ENCODE data around the genes NFIL3 and SPTLC1.

DNA sequence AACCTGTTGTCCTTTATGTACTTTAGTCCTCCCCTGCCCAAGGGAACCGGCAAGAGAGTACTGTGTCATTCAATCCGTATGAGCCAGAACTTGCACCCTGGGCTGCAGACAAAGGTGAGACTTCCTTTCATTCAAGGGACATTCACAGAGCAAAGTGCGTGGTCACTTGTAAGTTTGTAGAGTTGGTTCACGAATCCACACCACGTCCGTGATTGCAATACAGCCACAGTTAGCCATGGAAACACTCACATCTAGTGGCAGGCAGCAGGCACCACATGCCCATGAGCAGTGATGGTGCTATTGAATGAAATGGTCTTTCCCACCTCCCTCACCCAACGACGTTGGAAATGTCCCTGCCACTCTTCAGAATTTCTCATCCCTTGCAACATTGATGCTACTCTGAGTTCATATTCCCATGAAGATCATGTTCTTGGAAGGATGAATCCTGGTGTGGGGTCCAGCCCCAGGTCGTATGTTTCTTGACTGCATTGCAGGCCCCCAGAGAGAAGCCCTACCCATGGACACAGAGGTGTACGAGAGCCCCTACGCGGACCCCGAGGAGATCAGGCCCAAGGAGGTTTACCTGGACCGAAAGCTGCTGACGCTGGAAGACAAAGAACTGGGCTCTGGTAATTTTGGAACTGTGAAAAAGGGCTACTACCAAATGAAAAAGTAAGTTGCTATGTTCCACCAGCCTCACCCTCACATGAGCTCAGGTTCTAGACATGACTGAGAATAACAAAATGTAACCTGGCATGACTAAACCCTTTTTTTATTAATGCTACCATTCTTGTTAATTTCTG is 72.8 kb downstream of the SYK start:
- PRO-cap, result no peak
- RAMPAGE, long total RNA, 4 experiments, result no peak in any of the 4 experiments

DNA sequence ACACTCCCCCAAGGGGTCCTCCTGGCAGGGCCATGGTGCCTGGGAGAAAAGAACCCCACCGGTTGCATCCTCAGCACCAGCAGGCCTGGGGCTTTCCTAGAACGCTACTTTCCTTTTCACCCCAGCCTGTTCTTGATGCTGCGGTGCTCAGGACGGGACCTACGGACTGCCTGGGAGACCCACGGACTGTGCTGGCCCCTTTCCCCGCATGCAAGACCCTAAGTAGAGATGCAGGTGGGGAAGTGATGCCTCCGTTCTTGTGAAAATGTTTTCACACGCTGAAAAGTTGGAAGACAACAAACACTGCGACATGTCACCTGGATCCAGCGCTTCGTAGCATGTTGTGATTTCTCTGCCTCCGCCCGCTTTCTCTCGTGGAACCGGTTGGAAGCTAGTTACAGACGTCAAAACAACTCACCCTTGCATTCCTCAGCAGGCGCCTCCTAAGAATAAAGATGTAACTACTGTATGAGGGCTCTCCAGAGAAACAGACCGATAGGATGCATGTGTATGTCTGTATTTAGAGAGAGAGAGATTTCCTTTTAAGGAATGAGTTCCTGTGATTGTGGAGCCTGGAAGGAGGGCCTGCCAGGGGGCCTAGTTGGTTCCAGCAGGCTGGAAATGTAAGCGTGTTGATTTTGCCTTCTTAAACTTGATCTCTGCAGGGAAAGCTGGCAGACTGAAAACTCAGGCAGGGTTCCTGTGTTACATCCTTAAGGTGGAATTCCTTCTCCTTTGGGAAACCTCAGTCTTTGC is 163.5 kb downstream of the SYK start:
- PRO-cap, result no peak
- RAMPAGE, long total RNA, 4 experiments, result no peak in any of the 4 experiments

DNA sequence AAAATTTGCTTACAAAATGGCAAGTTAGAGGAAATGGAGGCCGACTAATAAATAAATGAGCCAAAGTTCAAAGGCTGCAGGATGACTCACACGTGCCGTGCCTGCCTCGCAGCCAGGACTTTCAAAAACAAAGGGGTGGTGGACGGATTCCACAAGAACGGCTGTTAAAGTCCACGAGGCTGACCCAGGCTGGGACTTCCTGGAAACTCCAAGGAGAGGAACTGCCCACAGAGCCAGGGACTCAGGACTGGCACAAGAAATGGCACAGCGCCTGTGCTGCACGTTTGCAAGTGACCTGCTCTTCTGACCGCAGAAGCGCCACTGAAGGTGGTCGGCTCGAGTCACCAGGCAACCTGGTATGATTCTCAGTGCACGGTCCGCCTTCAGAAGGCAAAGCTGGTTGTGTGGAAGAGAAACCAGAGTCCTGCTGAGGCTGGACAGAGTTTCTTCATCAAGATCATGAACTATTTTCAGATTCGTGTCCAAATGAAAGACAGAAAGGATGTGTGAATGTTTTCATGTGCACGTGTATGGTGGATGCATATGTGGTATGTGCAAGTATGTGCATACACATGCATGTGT is 236.5 kb downstream of the SYK start:
- PRO-cap, result no peak
- RAMPAGE, long total RNA, 4 experiments, result no peak in any of the 4 experiments

DNA sequence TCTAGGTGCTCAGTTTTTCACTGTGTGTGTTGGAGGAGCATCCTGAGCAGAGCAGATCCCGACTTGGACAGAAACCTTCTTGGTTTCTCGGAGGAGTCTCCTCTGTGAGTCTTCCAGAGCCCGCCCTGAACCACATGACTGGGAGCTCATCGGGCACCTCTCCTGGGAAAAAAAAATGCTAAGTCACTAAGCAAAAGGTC is 255.3 kb downstream of the AUH start:
- PRO-cap, result no peak
- RAMPAGE, long total RNA, 4 experiments, result no peak in any of the 4 experiments

- PRO-cap, result no peak
- RAMPAGE, long total RNA, 4 experiments, result no peak in any of the 4 experiments
These were observed 210.8 kb downstream of the AUH start for GRCh38 chr9:91150720-91151599.

DNA sequence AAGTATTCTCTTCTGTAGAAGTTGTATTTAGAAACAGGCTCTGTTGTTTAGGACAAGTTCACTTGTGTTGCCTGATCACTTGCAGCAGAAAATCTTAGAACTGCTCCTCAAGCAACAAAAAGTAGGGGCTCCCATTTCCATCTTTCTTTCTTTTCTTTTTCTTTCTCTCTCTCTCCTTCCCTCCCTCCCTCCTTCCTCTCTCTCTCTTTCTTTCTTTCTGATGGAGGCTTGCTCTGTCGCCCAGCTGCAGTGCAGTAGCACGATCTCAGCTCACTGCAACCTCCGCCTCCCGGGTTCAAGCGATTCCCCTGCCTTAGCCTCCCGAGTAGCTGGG is 167.4 kb downstream of the AUH start:
- PRO-cap, result bidirectional peak, plus-strand start at position 55 of the sequence, minus-strand start outside the sequence
- RAMPAGE, long total RNA, 4 experiments, result no peak in any of the 4 experiments

- PRO-cap, result no peak
- RAMPAGE, long total RNA, 4 experiments, result no peak in any of the 4 experiments
These were observed 151.5 kb downstream of the AUH start for GRCh38 chr9:91209983-91210843.

DNA sequence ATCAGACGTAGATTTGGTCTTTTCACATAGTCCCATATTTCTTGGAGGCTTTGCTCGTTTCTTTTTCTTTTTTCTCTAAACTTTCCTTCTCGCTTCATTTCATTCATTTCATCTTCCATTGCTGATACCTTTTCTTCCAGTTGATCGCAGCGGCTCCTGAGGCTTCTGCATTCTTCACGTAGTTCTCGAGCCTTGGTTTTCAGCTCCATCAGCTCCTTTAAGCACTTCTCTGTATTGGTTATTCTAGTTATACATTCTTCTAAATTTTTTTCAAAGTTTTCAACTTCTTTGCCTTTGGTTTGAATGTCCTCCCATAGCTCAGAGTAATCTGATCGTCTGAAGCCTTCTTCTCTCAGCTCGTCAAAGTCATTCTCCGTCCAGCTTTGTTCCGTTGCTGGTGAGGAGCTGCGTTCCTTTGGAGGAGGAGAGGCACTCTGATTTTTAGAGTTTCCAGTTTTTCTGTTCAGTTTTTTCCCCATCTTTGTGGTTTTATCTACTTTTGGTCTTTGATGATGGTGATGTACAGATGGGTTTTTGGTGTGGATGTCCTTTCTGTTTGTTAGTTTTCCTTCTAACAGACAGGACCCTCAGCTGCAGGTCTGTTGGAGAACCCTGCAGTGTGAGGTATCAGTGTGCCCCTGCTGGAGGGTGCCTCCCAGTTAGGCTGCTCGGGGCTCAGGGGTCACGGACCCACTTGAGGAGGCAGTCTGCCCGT is 131.4 kb downstream of the AUH start:
- PRO-cap, result no peak
- RAMPAGE, long total RNA, 4 experiments, result start-site peak on the minus strand in 1 of 4 experiments, centred at position 158 of the sequence, 5 reads per replicate

DNA sequence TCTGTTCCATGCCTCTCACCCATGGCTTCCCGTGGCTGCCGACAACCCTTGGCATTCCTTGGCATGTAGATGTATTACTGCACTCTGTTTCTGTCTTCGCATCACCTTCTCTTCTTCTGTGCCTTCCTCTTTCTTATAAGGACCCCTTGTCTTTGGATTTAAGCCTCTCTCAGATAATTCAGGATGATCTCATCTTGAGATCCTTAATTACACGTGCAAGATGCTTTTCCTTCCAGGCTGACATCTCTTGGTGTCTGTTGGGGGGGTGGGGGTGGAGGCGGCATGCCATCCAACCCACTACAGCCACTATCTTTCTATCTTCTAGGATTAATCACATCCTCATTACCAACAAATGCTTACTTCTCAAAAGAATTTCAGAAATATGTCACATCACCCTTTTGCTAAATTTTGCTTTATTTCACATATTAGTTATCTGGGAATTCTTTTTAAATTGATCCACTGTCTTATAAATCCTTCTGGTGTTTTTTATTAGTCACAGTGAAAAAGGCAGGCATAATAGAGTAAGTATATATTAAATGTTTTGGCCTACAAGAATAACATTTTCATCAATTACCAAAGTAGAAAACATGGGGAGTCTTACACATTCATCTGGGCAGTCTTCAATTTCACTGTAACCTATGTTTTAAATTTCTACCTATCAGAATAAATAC is 70.5 kb downstream of the AUH start:
- PRO-cap, result no peak
- RAMPAGE, long total RNA, 4 experiments, result no peak in any of the 4 experiments

DNA sequence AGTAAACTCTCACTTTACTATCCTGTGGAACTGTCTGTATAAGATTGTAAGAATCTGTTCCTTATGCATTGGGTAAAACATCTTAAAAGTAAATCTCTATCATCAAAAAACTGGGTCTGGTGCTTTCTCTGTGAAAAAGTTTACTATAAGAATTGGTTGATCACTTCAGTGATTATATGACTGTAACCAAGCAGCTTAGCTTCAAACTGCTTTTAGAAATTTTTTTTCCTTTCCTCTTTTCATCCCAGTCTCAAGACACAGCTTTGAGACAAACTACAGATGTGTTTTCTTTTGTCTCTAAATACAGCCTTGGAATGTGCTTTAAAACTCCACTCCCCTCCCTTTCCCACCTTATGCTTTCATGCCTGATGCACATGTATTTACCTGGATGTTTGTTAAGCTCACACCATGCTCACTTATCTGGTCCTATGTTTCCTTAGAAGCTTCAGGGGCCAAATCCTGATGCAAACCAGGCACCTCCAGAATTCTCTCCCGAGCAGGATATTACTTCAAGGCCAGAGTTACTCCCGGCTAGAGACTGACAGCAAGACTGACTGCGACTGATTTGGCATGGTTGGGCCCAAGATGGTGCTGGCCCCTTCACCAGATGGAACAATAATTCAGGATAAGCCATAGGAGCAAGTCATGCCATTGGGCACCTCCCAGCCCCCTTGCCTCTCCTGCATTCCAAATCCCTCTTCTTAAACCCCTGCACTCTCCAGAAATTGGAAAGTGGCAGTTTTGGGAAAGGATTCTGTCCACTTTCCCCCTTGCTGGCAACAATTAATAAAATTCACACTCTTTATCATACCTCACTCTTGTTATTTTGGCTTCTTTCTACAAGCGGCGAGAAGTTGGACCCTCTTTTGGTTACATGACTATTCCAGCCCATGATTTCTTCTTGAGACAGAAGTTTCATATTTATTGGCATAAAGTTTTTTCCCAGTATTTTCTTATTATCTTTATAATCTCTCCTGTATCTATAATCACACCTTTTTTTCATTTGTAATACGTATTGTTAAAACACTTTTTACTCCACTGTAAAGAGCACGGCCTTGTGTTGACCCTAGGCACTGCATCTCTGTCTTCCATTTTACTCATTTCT is 43.3 kb downstream of the AUH start:
- PRO-cap, result no peak
- RAMPAGE, long total RNA, 4 experiments, result start-site peak on the minus strand in 1 of 4 experiments, centred at position 673 of the sequence, 8 reads per replicate

- PRO-cap, result no peak
- RAMPAGE, long total RNA, 4 experiments, result no peak in any of the 4 experiments
These were observed 19.4 kb downstream of the AUH start for GRCh38 chr9:91342022-91343007.

DNA sequence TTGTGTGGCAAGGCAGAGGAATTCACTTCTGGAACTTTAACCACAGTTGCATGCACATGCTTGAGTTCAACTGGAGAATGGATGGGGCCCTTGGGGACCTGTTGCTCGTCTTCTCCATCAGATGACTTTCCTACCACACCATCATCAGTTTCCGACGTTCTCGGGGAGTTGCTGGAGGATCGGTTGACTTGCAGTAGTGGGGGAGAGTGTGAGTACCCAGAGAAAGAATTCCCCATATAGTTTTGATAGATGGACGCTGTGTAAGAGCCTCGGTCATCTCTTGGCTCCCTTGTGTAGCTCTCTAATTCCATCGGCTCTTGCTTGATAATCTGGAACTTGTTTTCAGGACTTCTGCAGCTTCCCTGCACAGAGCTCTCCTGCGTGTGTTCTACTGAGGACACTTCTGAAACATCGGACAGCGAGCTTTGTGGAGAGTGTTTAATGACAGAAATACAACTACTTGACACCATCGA is 13.8 kb downstream of the NFIL3 start:
- PRO-cap, result no peak
- RAMPAGE, long total RNA, 4 experiments, result no peak in any of the 4 experiments

- PRO-cap, result bidirectional peak, plus-strand start at chr9:91423045, minus-strand start at chr9:91423138; bidirectional peak, plus-strand start at chr9:91423422, minus-strand start at chr9:91423329; bidirectional peak, plus-strand start at chr9:91424033, minus-strand start at chr9:91423832
- RAMPAGE, long total RNA, 4 experiments, result start-site peak on the minus strand in 2 of 4 experiments, at chr9:91423660-91423879 at its widest, 8 reads per replicate
These were observed at the start of gene NFIL3 for GRCh38 chr9:91422885-91423943. Gene NFIL3, minus strand, starts transcription at chr9:91423832.

- PRO-cap, result bidirectional peak, plus-strand start at chr9:91714404, minus-strand start at chr9:91714334
- RAMPAGE, long total RNA, 4 experiments, result no peak in any of the 4 experiments
These were observed 235.7 kb downstream of the ROR2 start for GRCh38 chr9:91714071-91714978.

DNA sequence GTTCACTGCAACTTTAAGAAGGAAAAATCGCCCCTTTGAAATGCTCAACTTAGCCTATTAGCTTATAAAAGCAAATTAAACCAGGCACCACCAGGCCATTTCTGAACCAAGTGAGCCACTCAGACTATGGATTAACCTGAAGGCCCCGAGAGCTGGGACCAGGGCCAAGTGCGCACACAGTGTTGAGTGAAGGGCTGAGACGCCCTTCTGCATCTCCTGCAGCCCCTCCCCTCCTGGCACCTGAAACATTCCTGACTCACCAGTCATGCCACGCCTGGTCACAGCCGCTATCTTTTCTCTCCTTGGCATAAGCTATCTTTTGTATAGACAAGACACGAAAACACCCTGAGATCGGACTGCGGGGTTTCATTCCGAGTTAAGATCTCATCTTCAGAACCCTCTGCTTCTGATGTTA is 111.8 kb downstream of the ROR2 start:
- PRO-cap, result no peak
- RAMPAGE, long total RNA, 4 experiments, result no peak in any of the 4 experiments

DNA sequence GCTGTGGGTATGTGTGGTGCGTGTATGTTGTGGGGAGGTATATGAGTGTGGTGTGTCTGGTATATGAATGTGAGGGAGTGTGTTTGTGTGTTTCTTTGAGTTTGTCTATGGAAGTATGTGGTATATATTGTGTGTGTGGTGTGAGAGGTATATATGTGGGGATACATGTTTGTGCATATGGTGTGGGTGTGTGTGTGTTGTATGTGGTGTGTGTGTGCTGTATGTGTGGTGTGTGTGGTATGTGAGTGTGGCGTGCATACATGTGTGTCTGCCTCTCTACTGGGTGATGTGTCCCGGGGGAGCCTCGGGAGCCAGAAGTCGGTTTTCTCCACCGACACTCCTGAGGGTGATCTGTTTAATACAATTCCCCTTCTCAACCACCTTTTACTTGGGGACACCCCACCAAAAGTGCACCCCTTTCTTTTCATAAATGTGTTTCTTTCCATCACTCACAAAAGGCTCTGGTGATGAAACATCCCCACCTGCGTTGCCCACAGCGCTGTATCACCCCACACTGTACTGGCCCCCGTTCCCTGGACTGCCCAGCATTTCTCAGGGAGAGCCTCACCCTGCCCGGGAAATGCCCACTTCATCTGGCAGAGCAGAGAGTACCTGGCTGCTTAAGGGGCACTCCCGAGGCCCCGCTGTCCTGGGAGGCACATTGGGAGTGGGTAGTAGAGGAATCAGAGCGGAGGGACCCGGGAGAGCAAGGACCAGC is 110.4 kb downstream of the ROR2 start:
- PRO-cap, result no peak
- RAMPAGE, long total RNA, 4 experiments, result start-site peak on the minus strand in 1 of 4 experiments, centred at position 537 of the sequence, 9 reads per replicate

DNA sequence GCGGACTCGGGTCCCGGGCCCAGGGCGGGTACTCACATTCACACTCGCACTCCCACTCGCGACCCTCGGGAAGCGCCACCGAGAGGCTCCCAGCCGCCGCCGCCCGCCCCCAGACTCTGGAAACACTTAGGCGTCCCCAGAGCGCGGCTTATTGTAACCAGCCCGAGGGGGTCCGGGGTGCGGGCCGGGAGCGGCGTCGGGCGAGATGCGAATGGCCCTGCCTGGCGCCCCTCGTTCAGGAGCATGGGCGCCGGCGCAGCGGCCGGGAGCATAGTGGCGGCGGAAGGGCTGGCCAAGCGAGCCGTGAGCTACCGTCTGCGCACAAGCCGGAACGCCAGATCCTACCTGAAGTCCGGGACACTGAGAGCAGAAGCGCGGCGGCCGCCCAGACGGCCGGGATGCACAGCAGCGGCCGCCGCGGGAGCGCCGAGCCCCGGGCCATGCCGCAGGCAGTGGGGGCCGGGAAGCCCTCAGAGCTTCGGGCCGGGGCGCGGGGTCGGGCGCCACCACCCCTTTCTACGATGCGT is 443 bp downstream of the ROR2 start:
- PRO-cap, result bidirectional peak, plus-strand start at position 337 of the sequence, minus-strand start at position 275 of the sequence
- RAMPAGE, long total RNA, 4 experiments, result start-site peak on the minus strand in 1 of 4 experiments, centred at position 337 of the sequence, 61 reads per replicate

DNA sequence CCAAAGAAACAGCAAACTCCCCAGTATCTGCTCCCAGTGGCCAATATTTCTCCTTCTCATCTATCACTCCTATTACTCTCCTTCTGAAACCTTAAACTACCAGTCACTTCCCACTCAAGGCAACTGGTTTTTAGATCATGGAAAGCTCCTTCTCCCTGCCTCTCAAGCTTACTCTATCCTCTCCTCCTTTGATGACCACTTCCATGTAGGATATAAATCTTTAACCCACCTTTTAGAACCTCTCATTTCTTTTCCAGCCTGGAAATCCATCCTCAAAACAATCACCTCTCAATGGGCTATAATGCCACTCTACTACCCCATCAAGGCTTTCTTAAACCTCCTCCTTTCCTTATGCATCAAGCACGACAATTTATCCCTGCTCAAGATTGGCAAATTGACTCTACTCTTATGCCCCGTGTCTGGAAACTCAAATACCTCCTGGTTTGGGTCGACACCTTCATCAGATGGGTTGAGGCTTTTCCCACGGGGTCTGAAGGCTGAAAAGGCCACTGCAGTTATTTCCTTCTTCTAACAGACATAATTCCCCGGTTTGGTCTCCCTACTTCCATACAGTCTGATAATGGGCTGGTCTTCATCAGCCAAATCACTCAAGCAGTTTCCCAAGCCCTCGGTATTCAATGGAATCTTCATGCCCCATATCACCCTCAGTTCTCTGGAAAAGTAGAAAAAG is 38.7 kb downstream of the SPTLC1 start:
- PRO-cap, result no peak
- RAMPAGE, long total RNA, 4 experiments, result no peak in any of the 4 experiments

DNA sequence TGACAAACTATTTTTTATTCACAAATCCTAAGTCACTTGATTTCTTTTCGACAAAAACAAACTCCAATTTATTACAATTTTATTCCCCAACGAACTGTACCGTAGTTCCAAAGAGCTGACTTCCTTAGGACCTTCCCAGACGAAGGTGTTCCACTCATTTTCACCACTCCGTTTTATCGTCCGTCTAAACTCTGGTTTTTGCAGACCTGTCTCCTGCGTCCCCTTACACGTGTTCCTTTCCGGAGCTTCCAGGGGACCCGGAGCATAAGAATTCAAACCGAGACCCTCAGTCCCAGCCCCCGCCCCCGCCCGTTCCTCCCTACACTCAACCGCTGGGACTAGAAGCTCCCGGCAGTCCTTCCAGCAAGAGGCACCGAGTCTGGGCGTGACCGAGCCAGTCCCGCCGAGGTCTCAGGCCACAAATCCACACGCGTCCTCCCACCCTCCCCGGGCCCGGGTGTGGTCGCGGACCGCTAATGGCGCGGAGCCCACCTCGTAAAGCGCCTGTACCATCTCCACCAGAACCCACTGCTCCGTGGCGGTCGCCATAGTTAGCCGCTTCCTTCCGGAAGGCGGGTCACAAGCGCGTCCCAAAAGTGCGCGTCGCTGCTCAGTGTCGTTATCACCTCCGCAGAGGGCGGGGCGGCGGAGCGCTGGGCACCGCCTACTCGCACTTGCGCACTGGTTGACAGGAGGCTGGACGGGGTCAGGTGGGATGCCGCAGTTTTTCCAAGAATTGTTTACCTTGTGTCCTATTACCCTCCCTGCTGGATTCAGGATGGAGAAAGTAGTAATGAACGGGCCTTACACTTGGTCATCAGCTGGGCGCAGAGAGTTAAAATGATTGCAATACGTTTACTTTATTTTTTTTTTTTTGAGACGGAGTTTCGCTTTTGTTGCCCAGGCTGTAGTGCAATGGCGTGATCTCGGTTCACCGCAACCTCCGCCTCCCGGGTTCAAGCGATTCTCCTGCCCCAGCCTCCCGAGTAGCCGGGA is at the start of gene SPTLC1:
TSS of gene SPTLC1 (minus strand) at position 592 of the 996 bp plus-strand sequence.
- PRO-cap, result bidirectional peak, plus-strand start at position 691 of the sequence, minus-strand start at position 565 of the sequence
- RAMPAGE, long total RNA, 4 experiments, result start-site peak on the minus strand in 4 of 4 experiments, centred at positions 555 to 573 of the sequence, 99 to 1,608 reads per replicate

- PRO-cap, result no peak
- RAMPAGE, long total RNA, 4 experiments, result no peak in any of the 4 experiments
These were observed 25.1 kb upstream of the SPTLC1 start for GRCh38 chr9:92140417-92140616.

Measured in gastroesophageal sphincter (tissue), 4 donors.